GM19239 (cell line): Measurements from ENCODE around the genes SERPINB13, SERPINB4, SERPINB2, DSEL and DOK6.

DNA sequence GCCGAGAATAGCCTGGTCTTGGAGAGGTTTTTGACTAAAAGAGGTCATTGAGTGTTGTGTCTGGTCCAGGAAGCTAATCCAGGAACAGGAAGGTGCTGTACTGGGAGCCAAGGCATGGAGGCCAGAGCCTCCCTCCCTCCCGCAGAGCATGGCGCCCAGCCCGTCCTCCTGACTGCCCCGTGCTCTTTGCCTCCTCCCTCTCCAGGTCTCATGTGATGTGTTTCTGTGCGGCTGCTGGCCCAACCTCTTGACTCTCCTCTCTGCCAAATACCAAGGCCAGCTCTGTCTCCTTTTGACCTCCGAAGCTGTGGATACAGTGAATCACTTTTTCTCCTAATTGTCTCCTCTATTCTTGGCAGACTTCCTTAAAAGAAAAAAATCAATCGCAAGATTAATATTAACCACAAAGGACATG, 284.0 kb downstream of the PHLPP1 start:
- RRBS, result no CpG with 5 or more reads among the region's 8 CpGs

GRCh38 chr18:63142844-63143545, 176.6 kb downstream of the BCL2 start:
- RRBS, result no CpG with 5 or more reads among the region's 11 CpGs

GRCh38 chr18:63182868-63183275, 136.7 kb downstream of the BCL2 start:
- RRBS, result no CpG with 5 or more reads among the region's 5 CpGs

GRCh38 chr18:63237649-63238414, 81.7 kb downstream of the BCL2 start:
- RRBS, result no CpG with 5 or more reads among the region's 13 CpGs

DNA sequence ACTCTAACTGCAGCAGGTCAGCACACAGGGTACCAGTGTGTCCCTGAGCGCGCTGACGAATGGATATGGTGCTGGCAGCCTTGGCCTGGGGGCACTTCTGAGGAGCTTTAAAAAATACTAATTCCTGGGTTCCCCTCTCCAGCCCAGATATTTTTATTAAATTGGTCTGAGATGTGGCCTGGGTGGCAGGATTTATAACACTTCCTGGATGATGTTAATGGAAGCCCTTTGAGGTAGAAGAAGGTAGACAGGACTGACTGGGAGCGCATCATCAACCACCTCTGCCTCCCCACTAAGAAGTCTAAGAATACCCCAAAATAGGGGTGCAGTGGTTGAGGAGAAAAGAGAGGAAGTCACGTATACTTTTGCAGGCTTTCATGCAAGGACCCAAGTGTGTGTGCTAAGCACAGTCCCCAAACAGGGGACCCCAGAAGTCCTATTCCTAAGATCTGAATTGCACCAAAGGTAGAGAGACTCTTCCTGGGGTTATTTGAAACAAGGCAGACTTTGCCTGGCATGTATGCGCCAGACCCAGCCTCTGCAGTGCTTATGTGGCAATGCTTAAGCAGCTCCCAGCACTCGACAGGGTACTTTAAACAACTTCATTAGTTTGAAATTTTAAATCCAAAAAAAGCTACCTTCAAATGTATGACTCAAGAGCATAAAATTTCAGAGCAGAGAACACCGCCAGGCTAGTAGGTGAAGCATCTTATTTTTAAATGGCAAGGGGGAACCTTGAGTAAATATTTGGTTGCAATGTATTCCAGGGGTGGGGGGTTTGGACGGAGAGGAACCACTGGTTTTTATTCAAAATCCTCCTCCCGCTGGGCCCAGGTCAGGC, 35.3 kb downstream of the BCL2 start:
- RRBS, result no CpG with 5 or more reads among the region's 10 CpGs

- RRBS, result no CpG with 5 or more reads among the region's 3 CpGs
Observed at GRCh38 chr18:63295783-63296347, 23.7 kb downstream of the BCL2 start.

DNA sequence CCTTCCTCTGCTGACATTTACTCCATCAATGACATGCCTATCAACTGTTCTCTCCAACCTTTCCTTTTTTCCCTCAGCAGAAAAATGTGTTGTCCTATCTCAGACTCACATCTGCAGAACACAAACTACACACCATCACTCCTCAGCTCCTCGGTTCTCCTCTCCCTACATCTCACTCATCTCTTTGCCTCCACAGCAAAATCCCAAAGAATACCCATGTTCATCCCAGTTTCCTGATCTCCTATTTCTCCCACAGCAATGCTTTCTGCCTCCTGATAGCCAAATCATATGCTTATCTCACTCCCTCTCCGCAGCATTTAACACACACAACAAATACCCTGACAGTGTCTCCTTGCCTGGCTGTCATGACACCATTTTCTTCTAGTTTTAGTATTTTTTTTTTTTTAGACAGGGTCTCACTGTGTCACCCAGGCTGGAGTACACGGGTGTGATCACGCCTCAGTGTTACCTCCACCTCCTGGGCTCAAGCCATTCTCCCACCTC, 4.2 kb downstream of the VPS4B start:
- RRBS, result no CpG with 5 or more reads among the region's 4 CpGs

- RRBS, result no CpG with 5 or more reads among the region's 6 CpGs
Observed at GRCh38 chr18:63458016-63458339, 18.8 kb upstream of the SERPINB5 start.

- RRBS, result no CpG with 5 or more reads among the region's 10 CpGs
Observed at GRCh38 chr18:63586832-63587665, at the start of gene SERPINB13. Gene SERPINB13 (plus strand): TSS chr18:63587343.

GRCh38 chr18:63644157-63644478, at the start of gene SERPINB4:
Gene SERPINB4 (minus strand): TSS chr18:63644256.
- RRBS, result no CpG with 5 or more reads among the region's 2 CpGs

GRCh38 chr18:63887499-63888080, at the start of gene SERPINB2:
Gene SERPINB2 (plus strand): TSS chr18:63887705.
- RRBS, result no CpG with 5 or more reads among the region's 2 CpGs

DNA sequence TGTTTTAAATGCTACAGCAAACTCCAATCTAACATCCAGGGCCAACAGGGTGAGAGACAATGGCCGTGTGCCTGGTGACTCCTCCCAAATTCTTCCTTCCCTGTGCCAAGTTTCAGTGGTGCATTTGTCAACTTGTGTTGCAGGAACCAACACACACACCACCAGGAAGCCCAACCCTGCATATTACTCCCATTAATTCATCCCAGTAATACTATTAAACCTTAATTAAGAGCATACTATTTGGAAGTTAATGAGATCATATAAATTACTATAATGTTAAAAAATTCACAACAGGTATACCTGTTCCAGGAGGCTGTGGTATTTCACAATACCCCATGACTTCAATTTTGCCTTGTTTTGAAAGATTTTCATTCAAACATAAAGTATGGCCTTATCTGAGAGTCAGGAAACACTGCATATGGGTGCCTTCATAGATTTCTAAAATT, 1.1 kb downstream of the SERPINB2 start:
- RRBS, result no CpG with 5 or more reads among the region's 1 CpG

- RRBS, result no CpG with 5 or more reads among the region's 3 CpGs
Observed at GRCh38 chr18:63974269-63975178, 4.6 kb downstream of the SERPINB8 start.

DNA sequence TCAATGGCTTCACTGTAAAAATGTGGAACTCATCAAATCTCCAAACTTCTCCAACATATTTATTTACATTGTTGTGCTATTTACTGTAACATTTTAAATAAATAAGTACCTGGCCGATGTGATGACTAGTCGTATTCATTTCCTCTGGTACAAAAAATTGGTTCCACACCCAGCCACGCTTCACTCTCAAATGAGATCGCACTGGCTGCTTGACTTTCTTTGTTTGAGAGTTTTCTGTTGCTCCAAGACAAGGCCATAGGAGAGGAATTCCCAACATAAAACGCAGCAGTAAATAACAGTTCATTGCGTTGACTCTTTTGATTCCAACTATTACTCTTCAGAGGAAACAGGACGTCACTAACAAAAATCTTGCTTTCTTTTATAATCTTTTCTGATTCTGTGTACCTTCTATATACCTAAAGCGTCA, 32.0 kb downstream of the CDH19 start:
- RRBS, result no CpG with 5 or more reads among the region's 8 CpGs

DNA sequence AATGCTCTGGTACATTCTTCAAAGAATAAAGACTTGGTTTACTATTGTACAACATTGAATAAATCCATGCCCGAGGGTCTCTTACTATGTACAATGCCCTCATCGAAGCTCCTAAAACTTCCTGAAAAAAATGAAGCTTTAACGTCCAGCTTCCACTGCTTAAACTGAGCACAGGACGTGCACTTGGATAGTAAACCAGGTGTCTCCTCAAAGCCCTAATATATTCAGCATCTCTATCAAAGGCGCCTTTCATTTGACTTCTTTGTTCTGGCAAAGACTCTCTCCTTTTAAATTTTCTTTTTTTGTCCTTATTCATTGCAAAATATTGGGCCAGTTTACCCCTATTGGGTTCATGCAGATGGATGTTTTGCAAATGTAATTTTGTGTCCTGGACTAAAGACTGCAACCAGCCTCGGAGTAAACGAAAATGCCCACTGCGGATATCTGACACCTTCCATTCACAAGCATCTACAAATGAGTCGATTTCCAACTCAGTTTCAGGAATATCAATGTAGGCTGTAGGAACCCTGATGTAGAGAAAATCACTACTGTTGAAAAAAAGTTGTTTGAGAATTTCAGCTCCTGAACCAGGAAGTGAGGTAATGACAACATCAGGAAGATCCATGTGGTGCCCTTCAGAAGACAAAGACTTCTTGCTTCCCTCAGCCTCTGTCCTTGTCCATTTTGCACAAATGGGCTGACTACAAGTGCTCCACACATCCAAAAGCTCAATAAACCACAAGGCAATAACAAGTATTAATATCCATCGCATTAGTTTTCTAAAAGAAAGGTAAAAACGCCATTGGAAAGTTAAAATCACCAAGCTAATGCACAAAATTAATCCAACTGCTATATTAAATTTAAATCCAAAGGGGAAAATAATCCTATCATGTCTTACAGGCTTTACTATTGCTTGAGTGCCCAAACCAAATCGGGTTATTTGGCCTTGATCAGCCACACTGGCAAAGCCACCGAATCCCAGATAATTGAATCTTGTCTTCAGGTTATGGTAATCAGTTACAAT, 4.8 kb downstream of the DSEL start:
- RRBS, result no CpG with 5 or more reads among the region's 13 CpGs

DNA sequence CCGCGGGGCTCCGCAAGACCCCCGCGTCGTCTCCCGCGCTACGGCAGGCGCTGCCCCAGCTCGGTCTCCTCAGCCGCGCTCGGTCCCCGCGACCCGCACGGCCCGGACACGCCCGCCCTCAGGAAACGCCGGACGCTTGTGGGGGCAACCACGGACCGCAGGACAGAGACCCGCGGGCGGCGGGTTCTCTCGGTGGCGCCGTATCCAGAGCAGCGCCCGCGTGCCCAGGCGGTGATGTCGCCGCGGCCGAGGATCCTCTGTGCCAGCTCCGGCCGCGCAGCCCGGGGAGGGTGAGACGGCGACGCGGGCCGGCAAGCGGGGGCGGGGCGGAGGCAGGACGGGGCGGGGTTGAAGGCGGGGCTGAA, at the start of gene DSEL:
DSEL (minus strand) TSS at position 261 of the 365 bp plus-strand sequence.
- RRBS, result no CpG with 5 or more reads among the region's 56 CpGs

DNA sequence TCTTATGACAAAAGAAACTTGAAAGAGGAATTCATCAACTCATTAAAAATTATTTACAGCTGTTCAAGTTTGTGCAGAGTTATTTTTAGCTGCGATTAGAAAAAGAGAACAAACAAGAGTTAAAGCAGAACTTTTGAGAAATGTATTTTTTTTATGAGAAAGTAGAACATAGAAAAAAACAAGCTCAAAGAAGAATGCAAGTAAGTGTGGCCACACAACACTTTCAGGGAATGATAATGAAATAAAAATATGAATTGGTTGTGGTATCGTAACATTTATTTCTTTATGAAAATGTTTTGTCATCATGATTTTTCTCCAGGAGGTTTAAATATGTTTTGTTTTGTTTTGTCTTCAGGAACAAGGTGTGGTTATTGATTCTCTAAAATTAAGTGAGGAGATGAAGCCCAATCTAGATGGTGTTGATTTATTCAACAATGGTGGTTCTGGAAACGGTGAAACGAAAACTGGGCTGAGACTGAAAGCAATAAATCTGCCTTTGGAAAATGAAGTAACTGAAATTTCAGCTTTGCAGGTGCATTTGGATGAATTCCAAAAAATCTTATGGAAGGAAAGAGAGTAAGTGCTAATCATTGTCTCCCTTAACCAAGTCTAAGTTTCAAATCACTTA, 40.6 kb downstream of the CCDC102B start:
- RRBS, result no CpG with 5 or more reads among the region's 4 CpGs

DNA sequence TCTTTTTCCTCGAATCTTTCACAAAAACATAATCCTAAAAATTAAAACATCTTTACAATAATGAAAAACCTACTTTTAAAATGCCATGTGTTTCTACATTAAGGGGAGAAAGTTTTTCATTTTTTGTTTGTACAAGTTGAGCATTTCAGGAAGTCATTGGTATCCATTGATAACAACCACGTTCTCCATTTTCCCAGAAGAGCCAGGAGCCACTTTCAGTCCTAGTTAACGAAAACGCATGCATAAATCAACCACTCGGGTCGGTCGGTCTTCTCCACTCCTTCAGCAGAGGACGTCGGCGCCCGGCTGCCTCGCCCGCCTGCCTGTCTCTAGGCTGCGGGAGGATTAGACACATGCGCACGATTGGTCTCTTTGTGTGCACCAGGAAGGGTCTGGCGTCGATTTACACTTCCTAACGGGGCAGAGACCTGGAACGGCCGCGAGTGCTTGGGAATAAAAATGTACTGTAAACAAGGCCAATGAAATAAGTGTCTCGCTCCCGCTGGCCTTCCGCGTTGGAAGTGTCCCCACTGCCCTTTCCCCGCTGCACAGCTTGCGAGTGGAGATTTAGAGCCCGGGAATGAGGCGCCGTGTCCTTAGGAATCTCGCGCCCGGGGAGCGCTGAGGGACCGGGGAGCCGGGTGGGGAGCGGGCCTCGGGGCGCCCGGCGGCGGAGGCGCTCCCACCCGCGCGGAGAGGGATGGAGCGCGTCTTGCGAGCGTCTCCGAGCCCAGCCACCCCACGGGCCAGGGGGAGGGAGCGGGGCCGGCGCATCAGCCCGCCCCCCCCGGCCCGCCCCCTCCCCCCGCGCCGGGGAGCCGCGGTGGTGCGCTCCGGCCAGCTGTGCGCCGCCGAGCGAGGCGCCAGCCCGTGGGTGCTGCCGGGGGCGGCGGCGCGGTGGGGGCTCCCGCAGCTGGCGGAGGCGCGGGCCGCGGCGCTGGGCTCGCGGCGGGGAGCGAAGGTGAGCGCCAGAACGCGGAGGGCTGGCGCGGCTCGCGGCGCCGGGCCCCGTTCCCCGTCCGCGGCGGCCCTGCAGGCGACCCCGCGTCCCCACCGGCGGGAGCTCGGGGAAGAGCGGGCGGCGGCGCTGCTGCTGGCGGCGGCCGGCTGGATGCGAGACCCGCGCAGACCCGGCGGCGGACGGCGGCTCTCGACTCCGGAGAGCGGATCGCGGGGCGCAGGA, at the start of gene DOK6:
DOK6 (plus strand) TSS at position 844 of the 1,183 bp plus-strand sequence.
- RRBS, result 5% methylated on average over 32 of the region's 129 CpGs

- RRBS, result no CpG with 5 or more reads among the region's 2 CpGs
Observed at GRCh38 chr18:69895160-69895403, 52.6 kb downstream of the CD226 start.

DNA sequence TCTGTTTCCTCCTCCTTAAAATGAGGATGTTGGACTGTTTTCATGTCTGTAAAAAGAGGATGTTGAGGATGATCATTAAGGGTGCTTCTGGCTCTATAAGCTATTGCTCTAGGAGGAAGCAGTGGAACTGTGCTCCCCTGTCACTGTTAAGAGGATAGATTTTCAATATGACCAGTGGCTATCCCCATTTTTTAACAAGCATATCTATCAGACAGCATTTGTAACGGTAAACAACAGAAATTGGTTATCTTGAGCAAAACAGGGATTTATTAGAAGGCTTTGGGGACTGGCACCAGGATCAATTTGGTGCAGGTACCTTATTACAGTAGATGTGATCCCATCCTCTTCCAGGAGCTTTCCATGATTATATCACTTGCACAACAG, 3.4 kb upstream of the SOCS6 start:
- RRBS, result no CpG with 5 or more reads among the region's 1 CpG